Measurements from ENCODE around the genes SV2C and PDE8B.

GRCh38 chr5:75584439-75585063, 26.7 kb upstream of the ANKDD1B start:
- RRBS, 2 experiments = no CpG with 5 or more reads among the region's 6 CpGs

- RRBS, 2 experiments = no CpG with 5 or more reads among the region's 3 CpGs
These were observed 46.5 kb downstream of the POC5 start for GRCh38 chr5:75670657-75671155.

GRCh38 chr5:76083153-76083542, at the start of gene SV2C:
Gene SV2C, plus strand, starts transcription at chr5:76083383.
- RRBS, 2 experiments = under 1% methylated on average over 25 of the region's 46 CpGs

DNA sequence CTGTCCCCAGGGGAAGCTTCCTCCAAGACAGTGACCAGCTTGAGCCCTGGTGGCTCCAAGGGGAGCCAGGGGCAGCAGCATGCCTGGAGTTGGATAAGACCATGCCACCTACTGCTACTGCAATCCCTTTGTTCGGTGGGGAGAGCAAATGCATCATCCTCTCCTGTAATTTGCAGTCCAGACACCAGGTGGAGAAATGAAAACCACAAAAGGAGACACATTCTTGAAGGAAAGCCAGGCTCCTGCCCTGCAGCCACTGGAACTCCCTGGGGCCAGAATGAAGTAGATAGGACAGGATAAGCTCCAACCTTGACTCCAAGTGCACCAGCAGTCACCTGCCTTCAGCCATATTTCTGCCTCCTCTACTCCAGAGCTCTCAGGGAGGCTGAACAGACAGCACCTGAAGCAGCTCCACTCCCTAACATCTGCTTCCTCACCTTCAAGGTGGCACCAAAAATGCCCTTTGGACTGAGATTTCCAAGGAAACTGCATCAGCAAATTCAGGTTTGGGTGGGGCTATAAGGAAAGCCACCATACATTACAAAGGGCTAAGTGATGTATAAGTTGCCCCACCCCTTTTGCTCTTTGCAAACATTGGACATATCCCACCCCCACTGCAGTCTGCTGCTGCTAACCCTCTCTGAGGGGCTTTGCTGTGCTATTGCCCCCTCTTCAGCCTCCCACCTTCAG, 65.0 kb upstream of the IQGAP2 start:
- RRBS, 2 experiments = no CpG with 5 or more reads among the region's 1 CpG

GRCh38 chr5:76386432-76386948, 16.6 kb upstream of the IQGAP2 start:
- RRBS, 2 experiments = no CpG with 5 or more reads among the region's 6 CpGs

DNA sequence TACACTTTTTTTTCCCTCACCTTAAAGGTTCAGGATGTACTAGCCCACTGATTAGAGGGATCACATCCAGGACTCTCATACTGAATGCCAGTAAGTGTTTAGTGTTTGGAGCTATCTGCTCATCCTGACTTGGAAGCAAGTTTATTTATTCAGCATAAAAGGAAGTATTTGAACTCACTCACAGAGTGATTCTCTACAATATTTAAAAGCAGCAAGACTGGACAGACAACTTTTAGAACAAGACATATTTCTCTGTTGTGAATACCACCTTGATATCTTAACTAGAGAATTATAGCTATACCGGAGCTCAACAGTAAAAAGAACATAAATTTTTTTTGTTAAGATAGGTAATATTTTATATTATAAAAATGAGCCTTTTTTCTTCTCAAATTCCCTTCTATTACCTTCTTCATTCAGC, 14.8 kb upstream of the IQGAP2 start:
- RRBS, 2 experiments = no CpG with 5 or more reads among the region's 1 CpG

DNA sequence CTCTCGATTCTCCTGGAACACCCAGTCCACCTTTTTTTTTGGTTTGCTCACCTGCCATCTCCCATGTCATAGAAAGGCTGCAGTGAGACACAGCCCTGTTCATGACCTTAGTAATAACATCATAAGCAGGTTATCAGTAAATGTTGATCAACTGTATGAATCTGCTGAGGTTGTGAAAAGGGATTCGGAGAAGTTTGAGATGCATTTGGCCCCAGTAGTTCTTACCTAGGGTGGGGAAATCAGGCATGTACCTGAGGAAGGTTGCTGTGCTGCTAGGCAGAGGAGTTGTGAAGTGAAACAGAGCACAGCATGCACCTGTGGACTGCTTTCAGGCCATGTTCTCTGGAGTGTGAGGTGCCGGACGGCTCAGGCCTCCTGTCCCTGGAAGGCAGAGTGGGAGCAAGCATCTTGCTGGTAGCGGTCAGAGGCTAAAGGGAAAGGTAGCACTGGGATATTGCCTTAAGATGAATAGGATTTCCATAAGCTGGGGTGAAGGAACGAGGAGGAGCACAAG, 88.9 kb downstream of the IQGAP2 start:
- RRBS, 2 experiments = no CpG with 5 or more reads among the region's 6 CpGs

- RRBS, 2 experiments = no CpG with 5 or more reads among the region's 12 CpGs
These were observed 38.9 kb downstream of the F2RL2 start for GRCh38 chr5:76584147-76584853.

DNA sequence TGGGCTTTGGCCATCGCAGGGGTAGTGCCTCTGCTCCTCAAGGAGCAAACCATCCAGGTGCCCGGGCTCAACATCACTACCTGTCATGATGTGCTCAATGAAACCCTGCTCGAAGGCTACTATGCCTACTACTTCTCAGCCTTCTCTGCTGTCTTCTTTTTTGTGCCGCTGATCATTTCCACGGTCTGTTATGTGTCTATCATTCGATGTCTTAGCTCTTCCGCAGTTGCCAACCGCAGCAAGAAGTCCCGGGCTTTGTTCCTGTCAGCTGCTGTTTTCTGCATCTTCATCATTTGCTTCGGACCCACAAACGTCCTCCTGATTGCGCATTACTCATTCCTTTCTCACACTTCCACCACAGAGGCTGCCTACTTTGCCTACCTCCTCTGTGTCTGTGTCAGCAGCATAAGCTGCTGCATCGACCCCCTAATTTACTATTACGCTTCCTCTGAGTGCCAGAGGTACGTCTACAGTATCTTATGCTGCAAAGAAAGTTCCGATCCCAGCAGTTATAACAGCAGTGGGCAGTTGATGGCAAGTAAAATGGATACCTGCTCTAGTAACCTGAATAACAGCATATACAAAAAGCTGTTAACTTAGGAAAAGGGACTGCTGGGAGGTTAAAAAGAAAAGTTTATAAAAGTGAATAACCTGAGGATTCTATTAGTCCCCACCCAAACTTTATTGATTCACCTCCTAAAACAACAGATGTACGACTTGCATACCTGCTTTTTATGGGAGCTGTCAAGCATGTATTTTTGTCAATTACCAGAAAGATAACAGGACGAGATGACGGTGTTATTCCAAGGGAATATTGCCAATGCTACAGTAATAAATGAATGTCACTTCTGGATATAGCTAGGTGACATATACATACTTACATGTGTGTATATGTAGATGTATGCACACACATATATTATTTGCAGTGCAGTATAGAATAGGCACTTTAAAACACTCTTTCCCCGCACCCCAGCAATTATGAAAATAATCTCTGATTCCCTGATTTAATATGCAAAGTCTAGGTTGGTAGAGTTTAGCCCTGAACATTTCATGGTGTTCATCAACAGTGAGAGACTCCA, 17.3 kb downstream of the F2R start:
- RRBS, 2 experiments = no CpG with 5 or more reads among the region's 20 CpGs

- RRBS, 2 experiments = no CpG with 5 or more reads among the region's 13 CpGs
These were observed 14.5 kb upstream of the F2RL1 start for GRCh38 chr5:76804206-76804889.

DNA sequence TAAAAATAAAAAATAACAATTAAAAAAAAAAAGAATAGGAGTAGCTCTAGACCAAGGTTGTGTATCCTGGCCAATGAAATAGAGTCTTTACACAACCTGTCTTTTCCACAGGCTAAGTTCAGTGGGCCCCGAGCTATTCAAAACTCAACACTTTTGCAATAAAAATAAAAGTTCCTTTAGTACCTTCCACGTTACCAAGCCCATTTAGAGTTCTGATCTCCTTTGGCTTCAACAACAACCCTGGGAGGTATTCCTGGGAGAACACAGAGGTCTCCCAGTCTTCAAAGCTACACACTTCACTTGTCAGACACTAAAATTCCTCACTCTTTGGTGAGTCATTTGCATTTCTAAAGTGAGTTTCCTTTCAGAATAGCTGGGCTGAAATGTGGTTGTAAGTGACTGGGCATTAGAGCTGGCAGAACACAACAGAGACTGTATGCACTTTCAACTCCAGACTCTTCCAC, 11.6 kb upstream of the F2RL1 start:
- RRBS, 2 experiments = no CpG with 5 or more reads among the region's 2 CpGs

DNA sequence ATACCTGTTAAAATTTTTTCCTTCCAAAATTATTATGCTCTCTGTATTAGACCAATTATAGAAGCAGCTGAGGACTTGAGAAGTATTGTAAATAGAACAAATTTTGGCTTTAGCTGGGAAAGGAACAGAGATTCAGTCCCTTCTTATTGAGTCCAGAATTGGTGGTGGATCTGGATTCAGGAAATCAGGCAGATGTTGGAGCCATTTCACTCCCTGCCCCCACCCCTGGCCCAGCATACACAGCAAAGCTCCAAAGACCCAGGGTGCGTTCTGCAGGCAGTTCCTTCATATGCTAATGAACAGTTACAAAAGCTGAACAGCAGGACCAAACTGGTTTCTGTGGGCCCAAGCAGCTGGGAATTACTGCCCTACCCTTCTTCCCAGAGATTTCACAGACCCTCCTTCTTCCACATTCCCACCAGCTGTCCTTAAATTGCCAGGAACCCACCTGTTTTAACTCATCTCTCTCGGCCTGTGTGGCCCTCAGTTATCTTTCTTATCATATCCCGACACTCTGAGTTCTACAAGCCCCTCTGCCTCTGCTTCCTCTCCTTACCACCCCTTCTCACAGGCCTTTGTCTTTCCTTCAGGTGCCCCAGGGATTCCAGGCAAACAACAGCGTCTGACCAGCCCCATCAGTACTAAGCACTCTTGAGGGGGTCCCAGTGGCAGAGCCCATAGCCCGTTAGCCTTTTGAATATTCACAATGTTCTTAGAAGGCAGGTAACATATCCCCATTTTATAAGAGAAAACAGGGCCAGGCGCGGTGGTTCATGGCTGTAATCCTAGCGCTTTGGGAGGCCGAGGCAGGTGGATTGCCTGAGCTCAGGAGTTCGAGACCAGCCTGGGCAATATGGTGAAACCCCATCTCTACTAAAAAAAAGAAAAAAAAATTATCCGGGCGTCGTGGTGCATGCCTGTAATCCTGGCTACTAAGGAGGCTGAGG, 10.6 kb upstream of the F2RL1 start:
- RRBS, 2 experiments = no CpG with 5 or more reads among the region's 13 CpGs

GRCh38 chr5:77061452-77062015, 25.6 kb downstream of the ZBED3 start:
- RRBS, 2 experiments = no CpG with 5 or more reads among the region's 6 CpGs

DNA sequence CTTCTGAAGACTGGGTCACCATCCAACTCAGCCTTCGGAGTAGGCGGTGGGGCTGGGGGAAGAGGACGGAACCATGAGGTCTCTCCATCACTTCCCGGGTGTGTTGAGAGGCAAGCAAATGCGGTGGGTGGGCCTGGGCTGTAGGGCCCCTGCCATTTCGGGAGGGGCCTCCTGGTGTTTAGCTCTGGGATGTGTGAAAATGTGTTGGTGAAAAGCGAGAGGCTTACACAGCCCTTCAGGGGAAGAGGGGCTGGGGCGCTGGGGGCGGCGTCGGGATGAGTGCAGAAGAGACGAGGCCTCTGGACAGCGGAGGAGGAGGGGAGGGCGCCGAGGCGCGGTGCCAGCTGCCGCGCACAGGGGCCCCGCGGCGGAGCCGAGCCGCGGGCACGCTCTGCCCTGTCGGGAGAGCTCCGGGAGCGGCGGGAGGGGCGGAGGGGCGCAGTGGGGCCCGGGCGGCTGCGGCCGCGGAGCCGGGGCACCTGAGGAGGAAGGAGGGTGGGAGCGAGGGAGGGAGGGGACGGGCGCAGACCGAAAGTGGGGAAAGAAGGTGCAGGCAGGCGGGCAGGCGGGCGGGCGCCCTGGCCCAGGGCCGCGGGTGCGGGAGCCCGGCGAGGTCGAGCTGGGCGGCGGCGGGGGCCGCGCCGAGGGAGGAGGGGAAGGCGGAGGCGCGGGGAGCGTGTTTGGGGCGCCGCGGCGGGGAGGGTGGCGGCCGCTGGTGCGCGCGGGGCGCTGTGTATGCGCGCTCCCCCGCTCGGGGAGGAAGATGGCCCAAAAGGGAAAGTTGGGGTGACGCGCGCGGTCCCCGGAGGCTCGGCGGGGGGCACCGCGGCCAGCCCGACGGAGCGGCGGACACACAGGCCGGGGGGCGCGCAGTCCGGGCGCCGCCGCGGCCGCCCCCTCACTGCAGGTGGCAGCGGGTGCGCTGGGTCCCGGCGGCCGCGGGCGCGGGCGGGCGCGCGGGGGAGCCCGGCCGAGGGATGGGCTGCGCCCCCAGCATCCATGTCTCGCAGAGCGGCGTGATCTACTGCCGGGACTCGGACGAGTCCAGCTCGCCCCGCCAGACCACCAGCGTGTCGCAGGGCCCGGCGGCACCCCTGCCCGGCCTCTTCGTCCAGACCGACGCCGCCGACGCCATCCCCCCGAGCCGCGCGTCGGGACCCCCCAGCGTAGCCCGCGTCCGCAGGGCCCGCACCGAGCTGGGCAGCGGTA, at the start of gene PDE8B:
Gene PDE8B, plus strand, starts transcription at position 732 of the 1,209 bp plus-strand sequence.
- RRBS, 2 experiments = 20 to 63% methylated on average over 48 of the region's 144 CpGs

GRCh38 chr5:77688521-77689246, 50.2 kb upstream of the OTP start:
- RRBS, 2 experiments = no CpG with 5 or more reads among the region's 6 CpGs

DNA sequence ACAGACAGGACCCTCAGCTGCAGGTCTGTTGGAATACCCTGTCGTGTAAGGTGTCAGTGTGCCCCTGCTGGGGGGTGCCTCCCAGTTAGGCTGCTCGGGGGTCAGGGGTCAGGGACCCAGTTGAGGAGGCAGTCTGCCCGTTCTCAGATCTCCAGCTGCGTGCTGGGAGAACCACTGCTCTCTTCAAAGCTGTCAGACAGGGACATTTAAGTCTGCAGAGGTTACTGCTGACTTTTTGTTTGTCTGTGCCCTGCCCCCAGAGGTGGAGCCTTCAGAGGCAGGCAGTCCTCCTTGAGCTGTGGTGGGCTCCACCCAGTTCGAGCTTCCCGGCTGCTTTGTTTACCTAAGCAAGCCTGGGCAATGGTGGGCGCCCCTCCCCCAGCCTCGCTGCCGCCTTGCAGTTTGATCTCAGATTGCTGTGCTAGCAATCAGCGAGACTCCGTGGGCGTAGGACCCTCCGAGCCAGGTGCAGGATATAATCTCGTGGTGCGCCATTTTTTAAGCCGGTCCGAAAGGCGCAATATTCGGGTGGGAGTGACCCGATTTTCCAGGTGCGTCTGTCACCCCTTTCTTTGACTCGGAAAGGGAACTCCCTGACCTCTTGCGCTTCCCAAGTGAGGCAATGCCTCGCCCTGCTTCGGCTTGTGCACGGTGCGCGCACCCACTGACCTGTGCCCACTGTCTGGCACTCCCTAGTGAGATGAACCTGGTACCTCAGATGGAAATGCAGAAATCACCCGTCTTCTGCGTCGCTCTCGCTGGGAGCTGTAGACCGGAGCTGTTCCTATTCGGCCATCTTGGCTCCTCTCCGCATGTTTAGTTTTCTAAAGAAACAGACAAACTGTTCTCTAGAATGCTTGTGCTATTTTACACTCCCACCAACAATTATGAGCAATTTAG, 97.2 kb downstream of the SCAMP1 start:
- RRBS, 2 experiments = no CpG with 5 or more reads among the region's 35 CpGs

GRCh38 chr5:78593357-78594145, 55.0 kb downstream of the LHFPL2 start:
- RRBS, 2 experiments = no CpG with 5 or more reads among the region's 6 CpGs

DNA sequence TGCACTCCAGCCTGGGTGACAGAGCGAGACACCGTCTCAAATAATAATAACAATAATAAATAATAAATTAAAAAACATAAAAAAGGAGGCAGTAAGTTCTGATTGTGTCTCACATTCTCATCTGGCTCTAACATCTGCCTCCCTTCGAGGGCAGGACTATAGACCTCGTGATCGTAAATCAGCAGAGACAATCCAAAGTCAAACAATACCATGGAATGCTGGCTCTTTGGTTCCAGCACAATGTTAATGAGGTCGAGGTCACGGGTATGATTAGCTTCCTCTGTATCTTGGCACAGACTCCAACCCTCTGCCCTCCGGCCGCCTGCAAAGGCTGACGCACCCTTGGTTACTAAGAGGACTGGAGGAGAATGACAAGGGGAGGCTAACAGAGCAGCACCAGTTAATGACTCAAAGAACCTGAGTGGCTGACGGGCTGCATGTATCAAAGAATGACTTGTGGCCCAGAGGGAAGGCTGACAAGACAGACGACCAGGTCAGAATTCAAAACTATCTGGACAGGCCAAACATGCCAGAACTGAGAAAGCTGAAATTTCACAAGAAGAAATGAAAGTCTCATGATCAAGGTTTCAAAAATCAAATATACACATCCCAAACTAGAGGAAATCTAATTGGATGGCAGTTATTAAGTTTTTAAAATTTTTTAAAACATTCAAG, 10.1 kb downstream of the LHFPL2 start:
- RRBS, 2 experiments = no CpG with 5 or more reads among the region's 12 CpGs

- RRBS, 2 experiments = no CpG with 5 or more reads among the region's 15 CpGs
These were observed 1.3 kb downstream of the ARSB start for GRCh38 chr5:78983625-78984415.

Data from LNCaP clone FGC (cell line).